RPMI7951 (cell line): Measurements from ENCODE around the genes ZC3H7B and CYP2D6.

- RAMPAGE, long total RNA = no peak
Measured at GRCh38 chr22:41232365-41233066, 8.2 kb downstream of the CHADL start.

- RAMPAGE, long total RNA = no peak
Measured at GRCh38 chr22:41300939-41301974, at the start of gene ZC3H7B. Gene ZC3H7B, plus strand, starts transcription at chr22:41301525.

DNA sequence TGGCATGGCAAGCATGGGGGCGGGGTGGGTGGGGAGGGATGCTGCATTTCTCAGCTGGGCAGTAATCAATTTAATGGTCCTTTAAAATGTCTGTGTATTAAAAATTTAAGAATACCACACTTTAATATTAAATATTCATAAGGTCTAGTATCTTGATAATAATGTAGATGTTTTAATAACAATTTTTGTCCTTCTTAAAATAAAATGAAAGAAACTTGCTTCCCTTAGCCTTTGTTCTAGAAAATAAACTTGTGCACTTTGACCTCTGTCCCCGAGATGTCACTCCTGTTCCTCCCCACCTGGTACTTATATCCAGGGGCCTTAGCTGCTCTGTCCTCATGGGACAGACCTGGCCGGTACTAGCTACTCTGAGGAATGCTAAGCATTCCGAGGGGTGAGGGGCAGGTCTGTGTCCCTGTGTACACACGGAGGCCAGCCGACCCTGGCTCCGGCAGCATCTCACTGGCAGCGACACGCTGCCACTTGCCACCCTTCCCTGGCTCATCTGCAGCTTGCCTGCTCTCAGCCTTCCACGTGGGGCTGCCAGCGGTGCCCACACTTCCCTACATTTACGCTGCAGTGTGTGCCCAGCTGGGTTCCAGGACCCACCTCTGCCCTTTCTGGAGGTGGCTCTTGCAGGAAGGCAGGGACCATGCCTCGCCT, 21.7 kb upstream of the TEF start:
- RAMPAGE, long total RNA = no peak

- RAMPAGE, long total RNA = no peak
Measured at GRCh38 chr22:41380844-41381340, 850 bp upstream of the TEF start.

DNA sequence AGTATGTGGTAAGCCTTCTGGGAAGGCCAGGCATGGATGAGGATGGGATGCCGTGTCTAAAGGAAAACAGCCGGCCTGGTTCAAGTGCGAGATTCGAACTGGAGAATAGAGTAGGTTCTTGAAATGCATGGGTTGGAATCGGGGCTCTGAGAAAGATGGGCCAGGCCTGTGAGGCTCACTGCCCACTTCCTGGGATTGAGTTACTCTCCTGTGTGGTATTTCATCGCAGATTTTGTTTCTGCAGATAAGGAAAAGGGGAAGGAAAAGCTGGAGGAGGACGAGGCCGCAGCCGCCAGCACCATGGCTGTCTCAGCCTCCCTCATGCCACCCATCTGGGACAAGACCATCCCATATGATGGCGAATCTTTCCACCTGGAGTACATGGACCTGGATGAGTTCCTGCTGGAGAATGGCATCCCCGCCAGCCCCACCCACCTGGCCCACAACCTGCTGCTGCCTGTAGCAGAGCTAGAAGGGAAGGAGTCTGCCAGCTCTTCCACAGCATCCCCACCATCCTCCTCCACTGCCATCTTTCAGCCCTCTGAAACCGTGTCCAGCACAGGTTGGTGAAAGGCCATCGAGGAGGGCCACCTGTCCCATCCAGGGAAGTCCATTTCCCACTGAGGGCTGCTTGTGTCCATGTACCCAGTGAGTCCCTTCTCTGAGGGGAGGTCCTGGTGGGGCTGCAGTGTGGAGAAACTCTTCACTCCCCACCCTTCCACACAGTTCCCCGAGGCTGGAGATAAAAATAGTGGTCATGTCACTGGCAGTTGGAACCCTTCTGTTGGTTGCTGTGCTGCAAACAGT, 5.6 kb downstream of the TEF start:
- RAMPAGE, long total RNA = no peak

DNA sequence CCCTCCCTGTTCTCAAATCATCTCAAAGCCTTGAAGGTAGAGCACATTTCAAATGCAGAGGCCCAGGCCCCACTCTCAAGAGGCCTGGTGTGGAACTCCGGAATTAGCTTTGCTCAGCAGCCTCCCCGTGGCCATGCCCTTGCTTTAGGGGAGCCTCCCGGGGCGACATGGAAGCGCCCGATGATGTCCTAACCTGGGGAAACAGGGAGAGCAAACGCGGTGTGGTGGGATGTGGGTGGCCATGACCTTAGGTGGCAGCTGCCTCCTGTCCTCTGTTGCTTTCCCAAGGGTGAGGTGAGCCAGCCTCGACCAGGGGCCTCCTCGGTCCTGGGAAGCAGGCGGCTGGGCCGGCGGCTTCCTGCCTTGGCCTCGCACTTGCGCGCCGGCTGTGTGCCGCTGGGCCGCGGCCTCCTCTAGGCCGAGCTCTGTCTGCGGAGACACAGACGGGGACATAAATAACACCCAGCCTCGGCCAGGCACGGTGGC, 31.0 kb downstream of the TEF start:
- RAMPAGE, long total RNA = no peak

DNA sequence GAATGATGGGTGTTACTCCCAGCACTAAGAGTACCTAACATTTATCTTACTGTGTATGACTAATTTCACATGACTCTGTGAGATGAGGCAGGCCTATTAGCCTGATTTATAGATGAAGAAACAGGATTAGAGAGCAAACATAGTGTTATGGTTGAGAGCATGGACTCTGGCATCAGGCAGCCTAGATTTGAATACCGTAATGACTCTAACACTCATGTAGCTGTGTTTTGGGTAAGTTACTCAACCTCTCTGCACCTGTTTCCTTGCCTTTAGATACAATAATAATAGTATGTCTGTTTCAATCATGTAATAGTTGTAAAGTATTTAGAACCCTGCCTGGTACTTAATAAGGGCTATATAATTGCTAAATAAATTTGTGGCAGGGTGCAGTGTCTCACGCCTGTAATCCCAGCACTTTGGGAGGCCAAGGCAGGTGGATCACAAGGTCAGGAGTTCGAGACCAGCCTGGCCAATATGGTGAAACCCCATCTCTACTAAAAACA, 2.8 kb downstream of the ACO2 start:
- RAMPAGE, long total RNA = no peak

DNA sequence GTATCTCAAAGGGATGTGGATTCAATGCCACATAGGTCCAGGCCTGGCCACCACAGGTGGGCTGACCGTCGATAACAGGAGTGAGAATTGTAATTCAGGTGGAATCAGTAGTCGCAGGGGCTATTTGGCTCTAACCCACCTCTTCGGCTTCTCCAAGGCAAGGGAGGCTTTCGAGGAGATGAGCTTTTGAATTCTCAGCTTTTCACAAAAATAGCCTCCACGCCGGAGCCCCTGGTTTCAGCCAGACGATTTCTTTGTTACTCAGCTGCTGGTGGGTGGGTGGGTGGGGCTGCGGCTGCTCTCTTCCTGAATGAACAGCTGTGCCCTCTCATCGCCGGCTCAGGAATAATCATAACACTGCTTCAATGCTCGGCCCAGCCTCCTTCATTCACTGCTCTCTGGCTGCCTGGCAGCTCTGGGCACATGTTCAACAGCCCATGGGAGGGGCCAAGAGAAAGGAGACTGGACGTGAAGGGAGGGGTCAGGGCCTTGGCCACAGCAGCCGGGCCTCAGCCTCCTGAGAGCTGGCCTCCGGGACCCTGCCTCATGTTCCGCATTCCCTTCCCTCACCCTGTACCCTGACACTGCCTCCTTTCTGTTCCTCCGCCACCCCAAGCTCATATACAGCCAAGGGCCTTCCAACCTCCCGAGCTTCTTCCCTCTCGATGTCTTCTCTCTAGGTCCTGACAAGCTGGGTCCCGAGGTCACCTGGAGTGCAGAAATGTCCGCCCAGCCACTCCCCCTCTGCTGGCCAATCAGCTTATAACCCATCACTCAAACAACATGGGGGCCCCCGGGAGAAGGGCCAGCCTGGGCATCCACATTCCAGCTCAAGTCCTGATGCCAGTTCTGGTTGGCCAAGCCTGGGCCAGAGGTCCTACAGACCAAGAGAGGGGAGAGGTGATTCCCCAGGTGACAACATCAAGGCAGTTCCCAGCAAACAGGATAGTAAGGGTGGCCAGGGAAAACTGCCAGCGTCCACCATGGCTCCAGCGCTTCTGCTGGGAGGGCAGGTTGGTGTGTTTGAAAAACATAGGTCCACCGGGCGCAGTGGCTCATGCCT, 3.3 kb upstream of the CSDC2 start:
- RAMPAGE, long total RNA = no peak

DNA sequence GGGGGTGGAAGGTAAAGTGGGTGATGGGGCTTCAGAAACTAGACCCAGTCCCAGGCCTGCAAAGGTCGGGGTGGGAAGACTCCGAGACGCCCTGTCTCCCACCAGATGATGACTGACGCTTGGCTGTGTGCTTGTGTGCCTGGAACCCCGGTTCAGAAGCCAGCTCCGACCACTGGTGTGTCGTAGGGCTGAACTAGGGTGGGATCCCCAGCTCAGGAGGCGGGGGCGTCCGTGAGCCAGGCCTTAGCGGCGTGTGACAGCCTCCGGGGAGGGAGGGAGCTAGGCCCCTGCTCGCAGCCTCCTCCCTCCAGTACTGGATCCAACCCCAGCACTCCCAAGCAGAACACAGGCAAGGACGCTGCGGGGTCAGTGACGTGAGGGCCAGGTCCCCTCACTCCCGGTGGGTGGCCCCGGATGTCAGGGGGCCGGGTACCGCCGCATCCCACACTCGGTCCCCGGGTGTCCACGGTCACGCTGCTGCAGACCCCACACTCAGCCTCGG, 423 bp downstream of the PMM1 start:
- RAMPAGE, long total RNA = no peak

GRCh38 chr22:41828070-41829168, 4.5 kb upstream of the SREBF2 start:
- RAMPAGE, long total RNA = no peak

DNA sequence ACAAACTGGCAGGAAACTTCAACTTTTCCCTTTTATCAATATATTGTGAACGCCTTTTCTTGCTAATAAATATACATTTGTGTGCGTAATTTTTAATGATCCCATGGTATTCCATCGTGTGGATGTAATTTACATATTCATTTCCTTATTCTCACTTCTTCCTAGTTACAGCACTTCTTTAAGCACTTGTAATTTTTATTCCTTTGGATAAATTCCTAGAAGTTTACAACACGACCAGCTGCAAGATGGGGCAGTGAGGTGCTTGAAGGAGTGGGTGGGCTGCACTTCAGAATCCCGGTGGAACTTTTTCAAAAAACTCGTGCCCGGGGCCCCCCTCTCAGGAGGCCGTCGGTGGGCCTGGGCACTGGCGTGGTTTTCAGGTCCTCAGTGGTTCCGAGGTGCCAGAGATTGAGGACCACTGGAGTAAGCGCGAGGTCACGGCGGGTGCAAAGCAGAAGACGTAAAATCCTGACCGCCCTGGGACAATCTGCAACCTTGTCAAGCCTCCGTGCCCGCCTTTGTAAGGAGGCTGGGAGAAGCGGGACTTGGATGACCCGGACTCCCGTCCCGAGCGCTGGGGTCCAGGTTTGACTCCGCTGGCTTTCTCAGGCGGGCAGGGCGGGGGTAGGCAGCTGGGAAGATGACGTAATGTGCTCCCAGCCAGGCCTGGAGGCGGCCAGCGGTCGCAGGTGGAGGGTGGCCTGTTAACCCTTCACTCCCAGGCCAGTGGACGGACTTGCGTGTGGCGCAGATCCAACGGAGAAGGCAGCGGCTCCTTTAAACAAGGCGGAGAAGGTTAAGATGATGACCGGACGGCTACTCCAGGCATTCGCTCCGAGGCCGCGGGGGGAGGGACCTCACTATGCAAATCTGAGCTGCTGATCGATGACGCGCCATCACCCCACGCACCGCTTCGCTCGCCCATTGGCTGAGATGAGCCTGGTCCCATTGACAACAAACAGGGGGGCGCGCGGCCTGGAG, 539 bp upstream of the SREBF2 start:
- RAMPAGE, long total RNA = no peak

GRCh38 chr22:41899851-41900605, 14.8 kb downstream of the SHISA8 start:
- RAMPAGE, long total RNA = no peak

DNA sequence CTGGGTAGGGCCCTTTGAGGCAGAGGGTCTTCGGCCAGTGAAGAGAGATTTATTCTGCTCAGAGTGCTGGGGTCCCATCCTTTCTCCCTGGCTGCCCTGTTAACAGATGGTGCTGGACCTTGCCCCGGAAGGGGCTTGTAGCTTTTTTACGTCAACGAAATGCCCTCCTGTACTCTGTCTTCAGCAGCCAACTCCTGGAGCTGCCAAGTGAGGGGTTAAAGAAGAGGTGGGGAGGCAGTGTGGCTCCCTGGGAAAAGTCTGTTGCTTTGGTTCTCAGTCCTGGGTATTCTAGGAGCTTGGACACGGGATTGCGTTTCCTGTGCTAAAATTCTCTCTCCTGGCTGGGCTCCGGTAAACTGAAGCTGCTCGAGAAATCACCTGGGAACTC, 885 bp upstream of the SMDT1 start:
- RAMPAGE, long total RNA = no peak

GRCh38 chr22:42091330-42091771, 779 bp upstream of the NDUFA6 start:
- RAMPAGE, long total RNA = no peak

GRCh38 chr22:42130593-42131323, at the start of gene CYP2D6:
Gene CYP2D6, minus strand, starts transcription at chr22:42130810.
- RAMPAGE, long total RNA = no peak

DNA sequence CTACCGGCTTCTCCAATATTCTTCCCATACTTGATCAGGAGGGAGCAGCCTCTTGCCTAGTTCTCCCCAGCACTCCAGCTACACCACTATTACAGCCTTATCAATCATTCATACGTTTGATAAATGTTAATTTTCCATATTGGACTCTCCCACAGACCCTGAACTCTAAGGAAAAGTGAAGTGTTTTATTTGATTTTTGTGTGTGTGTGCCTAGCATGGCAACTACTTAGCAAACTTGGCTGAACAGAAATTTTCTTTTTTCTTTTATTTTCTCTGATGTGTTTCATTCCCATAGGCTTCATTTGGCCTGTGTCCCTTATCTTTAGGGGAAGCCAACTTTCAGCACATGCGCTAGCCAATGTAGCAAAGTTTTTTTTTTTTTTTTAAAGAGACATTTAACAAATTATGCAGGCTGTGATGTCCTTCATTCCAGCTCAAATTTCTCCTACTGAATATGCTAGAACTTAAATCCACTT, 14.3 kb downstream of the TCF20 start:
- RAMPAGE, long total RNA = no peak

GRCh38 chr22:42314334-42314726, 43.9 kb upstream of the TCF20 start:
- RAMPAGE, long total RNA = no peak

DNA sequence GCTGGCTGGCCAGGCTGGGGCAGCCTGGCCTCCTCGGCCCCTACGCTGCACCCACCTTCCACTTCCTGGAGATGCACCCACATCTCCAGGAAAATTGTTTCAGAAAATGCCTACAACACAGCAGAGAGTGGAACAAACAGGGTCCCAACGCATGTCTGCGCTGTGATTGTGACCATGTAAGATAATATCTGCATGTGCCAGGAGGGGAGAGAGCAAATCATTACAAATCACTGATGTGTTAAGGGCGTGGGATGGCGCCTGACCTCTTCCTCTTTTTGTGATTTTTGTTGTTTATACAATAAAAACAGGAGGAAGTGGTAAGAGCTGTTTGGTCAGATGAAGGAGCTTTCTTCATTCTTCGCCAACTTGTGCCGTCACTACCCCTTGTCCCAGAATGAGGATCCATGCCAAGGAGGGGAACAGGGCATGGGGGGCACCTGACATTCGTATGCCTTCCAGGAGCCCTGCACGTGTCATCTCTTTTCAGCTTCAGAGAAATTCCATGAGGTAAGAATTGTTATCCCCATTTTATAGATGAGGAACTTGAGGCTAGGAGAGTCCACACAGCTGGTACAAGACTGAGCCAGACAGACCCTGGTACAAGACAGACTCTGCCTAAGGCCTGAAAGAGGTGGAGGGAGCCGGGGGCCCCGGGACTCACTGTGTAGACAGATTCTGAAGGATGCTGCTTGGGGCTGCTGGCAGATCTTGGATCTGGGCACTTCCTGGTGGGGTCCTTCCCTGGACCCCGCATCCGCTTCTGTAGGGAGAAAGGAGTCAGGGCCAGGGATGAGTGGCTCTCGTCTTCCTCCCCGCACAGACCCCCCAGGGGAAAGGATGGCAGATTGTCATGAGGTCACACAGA, 34.8 kb downstream of the NFAM1 start:
- RAMPAGE, long total RNA = no peak

GRCh38 chr22:42437379-42438375, 5.5 kb upstream of the NFAM1 start:
- RAMPAGE, long total RNA = no peak

DNA sequence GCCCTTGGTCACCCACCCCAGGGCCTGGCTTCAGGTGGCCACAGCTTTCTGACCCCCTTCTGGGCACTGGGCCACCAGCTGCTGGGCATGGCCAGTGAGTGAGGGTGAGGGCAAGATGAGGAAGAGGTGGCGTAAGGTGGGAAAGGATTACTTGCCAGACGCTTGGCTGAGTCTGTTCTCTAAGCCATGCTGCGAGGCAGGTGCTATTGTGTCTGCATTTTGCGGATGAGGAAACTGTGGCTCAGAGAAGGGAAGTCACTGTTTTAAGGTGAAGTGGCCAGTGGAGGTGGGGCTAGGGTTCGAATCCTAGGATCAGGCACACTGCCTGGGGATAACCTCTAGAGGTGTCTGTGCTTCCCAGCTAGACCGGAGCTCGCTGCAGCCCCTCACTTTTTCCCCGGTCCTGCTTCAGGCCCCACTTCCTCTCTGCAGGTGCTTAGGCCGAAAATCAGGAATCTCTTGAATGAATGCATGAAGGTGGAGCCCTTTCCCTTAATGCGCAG, 7.9 kb upstream of the NFAM1 start:
- RAMPAGE, long total RNA = no peak